Metastatic Breast Carcinoma in the Ovary (tissue), 3 donors: ENCODE results near the genes FTH1 and ASRGL1.

DNA sequence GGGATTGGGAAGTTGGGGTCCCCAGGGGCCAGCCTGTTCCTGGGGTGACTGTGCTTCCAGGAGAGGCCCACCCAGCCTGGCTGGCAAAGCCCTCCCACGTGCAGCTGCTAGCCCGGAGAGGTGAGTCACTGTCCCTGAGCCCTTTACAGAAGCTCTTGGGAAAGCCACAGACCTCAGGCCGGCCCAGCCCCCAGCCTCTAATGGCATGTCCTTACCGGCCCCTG, 868 bp downstream of the FADS3 start:
- PRO-cap, 3 experiments: no peak in any of the 3 experiments

DNA sequence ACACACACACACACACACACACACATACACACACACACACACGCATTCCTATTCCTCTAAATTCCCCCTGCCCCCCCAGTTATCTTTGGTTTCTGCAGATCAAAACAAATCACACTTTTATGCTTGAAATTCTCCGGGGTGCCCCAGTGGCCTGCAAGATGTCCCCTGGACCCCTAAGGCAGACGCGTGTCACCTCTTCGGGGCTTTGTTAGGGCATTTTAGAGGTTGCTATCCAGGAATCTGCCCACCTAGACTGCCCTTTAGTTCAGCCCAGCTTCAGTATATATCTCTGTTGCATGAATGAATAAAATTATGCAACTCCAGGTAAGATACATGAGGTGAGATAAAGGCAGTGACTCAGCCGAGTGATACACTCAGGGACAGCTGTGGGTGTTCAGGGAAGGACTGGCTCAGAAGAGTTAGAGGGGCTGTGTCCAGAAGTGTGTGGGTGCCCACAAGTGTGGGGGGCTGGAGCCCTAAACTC, 8.5 kb downstream of the FTH1 start:
- PRO-cap, 3 experiments: no peak in any of the 3 experiments

- PRO-cap, 3 experiments: peak in 1 of 3 experiments; most common minus-strand start chr11:61962611 (in 1)
Measured at GRCh38 chr11:61962555-61962881, 4.9 kb downstream of the FTH1 start.

DNA sequence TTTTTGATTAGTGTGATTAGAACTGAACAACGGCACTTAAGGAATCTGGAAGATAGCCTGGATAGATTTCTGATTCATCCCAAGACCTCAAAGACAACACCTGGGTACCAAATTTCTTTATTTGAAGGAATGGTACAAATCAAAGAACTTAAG, 3.1 kb downstream of the FTH1 start:
- PRO-cap, 3 experiments: no peak in any of the 3 experiments

DNA sequence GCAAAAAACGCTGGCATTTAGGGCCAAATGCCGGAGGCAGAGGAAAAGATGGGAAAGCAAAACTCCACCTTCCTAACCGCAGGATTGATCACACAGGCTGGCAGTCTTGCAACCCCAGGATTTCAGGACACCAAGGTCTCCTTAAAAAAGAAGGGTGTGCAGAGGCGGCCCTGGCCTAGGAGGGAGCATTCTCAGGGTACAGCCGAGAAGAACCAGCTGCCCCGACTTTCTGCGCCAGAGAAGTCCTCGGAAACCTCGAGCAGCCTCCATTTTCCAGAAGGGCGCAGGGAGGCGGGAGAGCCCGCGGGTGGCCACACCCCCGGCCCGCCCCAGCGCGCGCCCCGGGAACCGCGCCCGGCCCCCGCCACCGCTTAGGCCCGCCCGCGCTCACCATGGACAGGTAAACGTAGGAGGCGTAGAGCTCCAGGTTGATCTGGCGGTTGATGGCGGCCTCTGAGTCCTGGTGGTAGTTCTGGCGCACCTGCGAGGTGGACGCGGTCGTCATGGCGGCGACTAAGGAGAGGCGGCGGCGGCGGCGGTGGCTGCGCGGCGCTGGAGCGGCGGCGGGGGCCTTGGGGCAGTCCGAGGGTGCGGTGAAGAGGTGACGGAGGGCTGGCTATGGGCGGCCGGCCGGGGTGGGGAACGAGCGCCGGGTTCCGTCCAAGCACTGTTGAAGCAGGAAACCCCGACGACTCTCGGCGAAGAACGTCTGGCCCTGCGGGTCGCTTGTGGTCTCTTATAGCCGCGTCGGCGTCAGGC, at the start of gene FTH1:
TSS of gene FTH1 (minus strand) at position 714 of the 759 bp plus-strand sequence.
- PRO-cap, 3 experiments: peak in 3 of 3 experiments; most common plus-strand start position 374 of the sequence (in 3); most common minus-strand start position 711 of the sequence (in 3)

GRCh38 chr11:61967680-61967905, 159 bp upstream of the FTH1 start:
- PRO-cap, 3 experiments: peak in 3 of 3 experiments; most common plus-strand start chr11:61967751 (in 2)

DNA sequence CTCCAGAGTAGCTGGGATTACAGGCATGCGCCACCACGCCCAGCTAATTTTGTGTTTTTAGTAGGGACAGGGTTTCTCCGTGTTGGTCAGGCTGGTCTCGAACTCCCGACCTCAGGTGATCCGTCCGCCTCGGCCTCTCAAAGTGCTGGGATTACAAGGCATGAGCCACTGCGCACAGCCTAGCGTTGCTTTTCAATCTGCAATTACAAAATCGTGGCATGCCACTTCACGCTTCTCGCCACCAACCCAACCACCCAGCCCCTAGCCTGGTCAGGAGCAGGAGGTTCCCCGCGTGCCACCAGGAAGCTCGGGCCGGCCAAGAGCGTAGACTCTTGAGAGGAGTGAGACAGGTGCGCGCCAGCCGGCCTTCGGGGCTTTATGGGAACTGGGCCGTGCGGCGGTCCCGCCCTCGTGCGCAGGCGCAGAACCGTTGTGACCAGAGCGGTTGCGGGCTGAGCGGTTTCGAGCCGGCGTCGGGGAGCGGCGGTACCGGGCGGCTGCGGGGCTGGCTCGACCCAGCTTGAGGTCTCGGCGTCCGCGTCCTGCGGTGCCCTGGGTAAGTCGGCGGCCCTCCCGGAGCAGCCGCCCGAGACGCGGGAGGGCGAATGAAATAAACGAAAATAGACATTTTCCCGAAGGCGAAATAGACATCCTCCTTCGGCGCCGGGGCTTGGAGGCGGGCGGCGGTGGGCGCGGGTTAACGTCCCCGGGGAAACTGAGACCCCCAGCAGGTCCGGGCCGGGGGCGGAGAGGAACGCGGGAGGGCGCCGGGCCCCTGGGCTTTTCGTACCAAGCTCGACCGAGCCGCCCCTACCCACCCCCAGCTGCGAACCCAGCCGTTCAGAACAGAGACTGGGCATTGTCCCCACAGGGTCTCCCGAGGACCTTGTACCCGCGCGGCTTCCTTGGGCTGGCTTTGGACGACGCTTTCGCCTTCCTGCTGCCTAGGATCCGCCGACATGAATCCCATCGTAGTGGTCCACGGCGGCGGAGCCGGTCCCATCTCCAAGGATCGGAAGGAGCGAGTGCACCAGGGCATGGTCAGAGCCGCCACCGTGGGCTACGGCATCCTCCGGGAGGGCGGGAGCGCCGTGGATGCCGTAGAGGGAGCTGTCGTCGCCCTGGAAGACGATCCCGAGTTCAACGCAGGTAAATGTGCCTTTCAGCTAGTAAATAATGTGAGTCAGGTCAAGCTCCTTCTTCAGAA, at the start of gene ASRGL1:
TSS of gene ASRGL1 (plus strand) at position 430 of the 1,207 bp plus-strand sequence.
- PRO-cap, 3 experiments: peak in 2 of 3 experiments; most common plus-strand start position 448 of the sequence (in 2)

DNA sequence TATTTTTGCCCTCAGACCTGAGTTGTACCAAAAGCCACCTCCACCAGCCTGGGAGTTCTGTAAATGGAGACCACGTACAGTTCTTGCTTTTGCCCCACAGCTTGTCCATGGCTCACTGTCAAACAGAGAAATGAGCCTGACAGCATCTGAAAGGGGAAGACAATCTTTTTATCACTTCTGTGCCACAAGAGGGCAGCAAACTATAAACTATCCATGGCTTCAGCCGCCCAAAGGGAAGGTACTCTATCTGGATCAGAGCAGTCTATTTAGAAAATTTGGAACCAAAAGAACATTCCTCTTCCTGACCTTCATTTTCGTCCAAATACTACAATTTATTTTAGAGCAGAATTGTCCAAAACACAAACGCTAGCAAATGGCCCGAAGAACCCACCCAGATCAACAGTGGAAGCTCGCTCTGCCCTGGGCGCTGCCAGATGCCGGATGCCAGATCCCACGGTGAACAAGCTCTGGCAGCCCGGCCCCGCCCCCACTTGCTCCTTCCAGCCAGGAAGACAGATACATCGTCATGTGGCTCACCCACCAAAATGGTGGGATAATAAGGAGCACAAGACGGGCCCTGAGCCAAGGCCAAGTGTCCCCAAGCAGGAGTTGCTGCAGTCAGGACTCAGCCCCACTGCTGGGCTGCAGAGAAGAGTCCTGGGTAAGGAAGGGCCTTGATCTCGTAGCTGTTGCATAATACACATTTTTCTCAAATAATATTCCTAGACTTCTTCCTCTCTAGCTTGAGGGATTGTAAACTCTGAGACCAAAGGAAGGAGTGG, 23.8 kb upstream of the SCGB1A1 start:
- PRO-cap, 3 experiments: no peak in any of the 3 experiments

DNA sequence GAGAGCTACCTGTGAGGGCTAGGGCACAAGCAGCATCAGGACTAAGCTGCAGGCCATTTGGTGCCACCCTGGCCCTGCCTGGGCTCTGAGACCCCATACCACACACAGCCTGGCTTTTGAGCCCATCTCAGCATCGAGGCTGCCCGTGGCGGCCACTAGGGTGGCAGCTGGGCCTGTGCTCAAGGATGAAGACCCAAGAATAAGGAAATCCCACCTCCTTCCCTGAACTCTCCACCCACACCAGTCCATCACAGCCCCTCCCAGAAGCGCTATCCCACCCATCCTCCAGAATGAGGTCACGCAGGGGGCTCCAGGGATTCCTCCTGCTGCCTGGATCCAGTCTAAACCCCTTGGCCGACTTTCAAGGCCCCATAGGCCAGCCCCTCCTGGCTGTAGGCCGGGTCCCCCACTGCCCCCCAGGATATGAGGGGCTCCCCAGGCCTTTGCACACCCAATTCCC, 19.0 kb upstream of the SCGB1A1 start:
- PRO-cap, 3 experiments: peak in 1 of 3 experiments; most common minus-strand start position 150 of the sequence (in 1)

DNA sequence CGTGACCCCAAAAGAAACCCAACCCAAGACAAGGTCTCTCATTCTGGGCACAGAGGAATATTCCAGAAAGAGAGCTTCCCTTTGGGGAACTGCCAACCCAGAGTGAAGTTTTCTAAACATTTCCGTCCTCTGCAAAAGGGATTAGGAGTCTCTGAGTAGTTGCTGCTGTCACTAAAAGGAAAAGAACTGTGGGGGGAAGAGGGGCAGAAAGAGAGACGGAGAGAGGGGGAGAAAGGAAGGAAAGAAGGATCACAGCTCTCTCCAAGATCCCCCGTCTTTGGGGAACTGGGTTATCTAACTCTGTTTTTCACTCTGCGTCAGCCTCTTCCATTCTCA, 726 bp downstream of the SCGB1A1 start:
- PRO-cap, 3 experiments: no peak in any of the 3 experiments

- PRO-cap, 3 experiments: no peak in any of the 3 experiments
Measured at GRCh38 chr11:62426421-62427222, 7.8 kb downstream of the SCGB1A1 start.

GRCh38 chr11:62508074-62509039, 38.2 kb downstream of the AHNAK start:
- PRO-cap, 3 experiments: peak in 3 of 3 experiments; most common plus-strand start chr11:62508794 (in 3); most common minus-strand start chr11:62508377 (in 2)

GRCh38 chr11:62516754-62517502, 29.7 kb downstream of the AHNAK start:
- PRO-cap, 3 experiments: no peak in any of the 3 experiments

GRCh38 chr11:62527550-62528033, 19.0 kb downstream of the AHNAK start:
- PRO-cap, 3 experiments: no peak in any of the 3 experiments

DNA sequence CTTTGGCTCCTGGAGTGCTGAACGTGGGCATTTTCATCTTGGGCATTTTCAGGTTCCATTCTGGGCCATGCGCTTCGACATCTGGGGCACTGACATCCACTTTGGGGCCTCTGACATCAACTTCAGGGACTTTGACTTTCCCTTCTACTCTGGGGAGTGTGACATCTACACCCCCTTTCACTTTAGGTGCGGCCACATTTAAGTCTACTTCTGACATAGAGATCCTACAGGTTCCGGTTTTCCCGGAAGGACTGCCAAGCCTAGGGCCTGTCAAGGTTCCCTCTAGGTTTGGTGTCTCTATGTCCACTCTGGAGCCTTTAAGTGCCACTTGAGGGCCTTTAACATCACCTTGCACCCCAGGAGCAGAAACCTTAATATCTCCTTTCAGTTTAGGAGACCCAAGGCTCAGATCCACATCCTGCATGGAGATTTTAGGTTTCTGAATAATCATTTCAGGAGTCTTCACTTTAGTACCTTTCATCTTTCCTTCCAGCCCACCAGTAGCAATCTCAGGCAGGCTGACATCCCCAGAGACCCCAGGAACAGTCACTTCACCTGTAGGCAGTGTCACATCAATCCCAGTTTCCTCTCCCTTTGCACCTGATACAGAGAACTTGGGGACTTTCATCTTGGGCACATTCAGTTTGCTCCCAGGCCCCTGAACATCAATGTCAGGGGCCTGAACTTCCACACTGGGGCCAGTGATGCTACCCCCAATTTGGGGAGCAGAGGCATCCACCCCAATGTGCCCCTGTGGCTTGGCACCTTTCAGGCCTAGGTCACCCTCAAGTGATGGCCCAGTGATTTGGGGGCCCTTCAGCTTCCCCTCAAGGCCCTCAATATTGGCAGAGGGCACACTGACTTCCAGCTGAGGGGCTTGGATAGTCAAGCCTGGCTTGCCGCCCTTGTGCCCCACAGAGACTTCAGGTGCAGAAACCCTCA, 13.8 kb downstream of the AHNAK start:
- PRO-cap, 3 experiments: no peak in any of the 3 experiments

- PRO-cap, 3 experiments: peak in 1 of 3 experiments; most common plus-strand start chr11:62544925 (in 1); most common minus-strand start chr11:62544731 (in 1)
Measured at GRCh38 chr11:62544306-62545489, 1.9 kb downstream of the AHNAK start.

DNA sequence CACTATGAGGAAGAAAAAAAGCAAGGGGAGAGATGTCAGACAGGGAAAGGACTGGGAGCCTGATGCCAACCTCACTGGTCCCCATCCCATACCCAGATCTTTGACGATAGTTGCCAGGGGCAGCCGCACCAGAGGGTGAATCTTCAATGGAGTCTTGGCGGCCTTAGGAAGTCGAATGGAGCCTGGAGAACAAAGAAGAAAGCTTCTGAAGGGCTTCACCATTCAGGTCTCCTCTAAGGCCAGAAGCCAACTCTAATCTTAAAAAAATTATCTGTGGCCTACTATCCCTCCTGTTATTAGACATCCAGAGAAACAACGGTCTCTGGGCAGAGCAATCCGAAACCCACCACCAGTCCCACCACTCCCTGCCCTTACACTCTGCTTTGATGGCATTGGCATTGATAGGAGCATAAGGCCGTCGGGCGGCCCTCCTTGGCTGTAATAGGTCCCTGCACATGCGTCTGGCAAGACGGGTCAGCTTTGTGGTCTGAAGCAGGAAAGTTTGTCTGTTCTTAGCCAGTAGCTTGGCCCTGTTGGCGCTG, 3.6 kb upstream of the TUT1 start:
- PRO-cap, 3 experiments: no peak in any of the 3 experiments

- PRO-cap, 3 experiments: peak in 3 of 3 experiments; most common plus-strand start chr11:62601307 (in 3); most common minus-strand start chr11:62601274 (in 1)
Measured at GRCh38 chr11:62600891-62601386, 726 bp downstream of the MTA2 start.

- PRO-cap, 3 experiments: no peak in any of the 3 experiments
Measured at GRCh38 chr11:62719507-62720312, 7.5 kb downstream of the HNRNPUL2 start.

DNA sequence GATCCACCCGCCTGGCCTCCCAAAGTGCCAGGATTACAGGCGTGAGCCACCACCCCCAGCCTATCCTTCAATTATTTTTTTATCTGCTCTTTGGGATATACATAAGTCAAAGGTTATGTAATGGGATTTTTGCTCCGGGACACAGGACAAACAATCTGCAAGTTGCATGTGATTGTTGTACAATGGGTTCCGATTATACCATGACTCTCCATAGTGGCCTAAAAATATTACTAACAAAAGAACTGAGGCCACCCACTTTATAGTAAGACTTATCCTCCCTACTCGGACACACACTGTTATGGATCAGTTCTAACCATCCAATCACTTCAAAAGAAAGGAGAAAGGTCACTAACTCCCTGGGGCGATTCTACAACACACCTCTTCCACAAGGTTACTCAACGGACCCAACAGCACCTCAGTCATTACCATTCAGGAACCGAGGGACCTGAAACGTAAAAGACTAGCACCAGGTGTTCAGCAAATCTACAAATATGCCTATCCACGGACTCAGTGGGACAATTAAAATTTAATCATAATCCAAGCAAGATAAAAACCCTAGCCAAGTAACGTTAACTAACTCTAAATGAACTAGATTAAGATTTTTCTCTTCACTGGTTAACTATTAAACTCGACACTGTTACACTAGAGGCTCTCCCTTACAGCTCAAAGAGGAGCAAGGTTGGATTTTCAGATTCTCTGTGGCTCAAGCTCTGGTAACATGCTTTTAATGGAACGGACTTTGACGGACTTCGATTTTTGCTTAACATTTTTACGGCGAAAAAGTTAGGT, 1.6 kb downstream of the HNRNPUL2 start:
- PRO-cap, 3 experiments: peak in 1 of 3 experiments; most common plus-strand start position 422 of the sequence (in 1); most common minus-strand start position 271 of the sequence (in 1)